Ileum (tissue), 1 donor: ENCODE data around the gene ATP13A3.

DNA sequence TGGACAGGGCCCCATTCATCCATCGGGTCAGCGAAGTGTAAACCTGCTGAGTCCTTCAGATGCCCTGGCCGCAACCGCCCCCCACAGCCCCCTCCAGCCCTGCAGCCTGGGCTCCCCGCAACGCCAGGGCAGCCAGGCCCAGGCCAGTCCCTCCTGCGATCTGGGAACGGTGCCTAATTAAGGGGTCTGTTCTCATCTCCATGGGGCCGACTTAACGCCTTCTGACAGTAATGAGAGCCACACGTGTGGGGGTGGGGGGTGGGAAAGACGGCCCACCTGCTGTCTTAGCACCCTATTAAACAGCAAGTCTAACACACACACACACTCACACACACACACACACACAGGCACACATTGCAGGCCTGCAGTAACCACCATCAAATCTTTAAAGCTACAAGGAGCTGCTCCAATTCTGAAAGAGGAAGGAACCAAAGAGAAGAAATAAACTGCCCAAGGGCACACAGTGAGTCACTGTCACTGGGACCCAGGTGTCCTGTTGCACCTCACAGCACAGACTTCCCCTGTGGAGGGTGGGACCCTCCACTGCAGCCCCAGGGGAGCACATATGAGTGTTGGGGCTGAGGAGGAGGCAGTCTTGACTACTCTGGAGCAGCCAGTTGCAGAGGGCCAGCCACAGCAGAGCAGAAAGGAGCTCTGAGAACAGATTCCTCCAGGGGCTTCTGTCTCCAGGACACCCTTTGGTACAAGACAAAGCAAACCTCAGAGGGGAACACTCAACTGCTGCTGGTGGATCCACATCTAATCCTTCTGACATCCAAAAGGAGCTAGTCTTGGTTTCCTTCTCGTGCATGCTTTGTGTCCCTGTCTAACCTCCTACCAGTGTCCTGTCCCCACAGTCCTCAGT, 31.7 kb upstream of the HES1 start:
- PRO-cap: no peak

GRCh38 chr3:194112463-194112710, 23.6 kb upstream of the HES1 start:
- PRO-cap: no peak

DNA sequence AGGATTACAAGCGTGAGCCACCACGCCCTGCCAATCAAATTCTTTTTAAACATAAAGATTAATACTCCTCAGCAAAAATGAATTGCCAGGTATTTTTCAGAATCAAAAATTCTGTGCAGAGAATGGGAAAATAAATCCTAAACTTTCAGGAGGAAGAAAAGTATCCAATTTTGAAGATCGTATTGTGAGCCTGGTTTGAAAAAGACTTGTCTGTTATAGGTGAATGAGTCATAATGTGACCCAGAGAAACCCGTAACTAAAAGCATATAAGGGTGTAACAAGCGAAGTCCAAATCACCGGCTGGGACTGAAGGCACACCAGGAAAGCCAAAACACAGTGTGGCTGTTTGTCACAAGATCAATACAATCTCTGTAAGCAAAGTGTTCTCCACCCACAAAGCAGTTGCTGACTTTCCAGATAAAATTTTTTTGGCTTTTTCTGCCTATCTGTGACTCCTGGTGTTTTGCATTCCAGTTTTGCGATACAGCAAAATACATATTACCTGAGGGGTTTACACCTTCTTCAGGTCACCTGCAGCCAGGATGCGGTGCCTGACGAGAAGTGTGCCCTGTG, 14.3 kb downstream of the HES1 start:
- PRO-cap: no peak

DNA sequence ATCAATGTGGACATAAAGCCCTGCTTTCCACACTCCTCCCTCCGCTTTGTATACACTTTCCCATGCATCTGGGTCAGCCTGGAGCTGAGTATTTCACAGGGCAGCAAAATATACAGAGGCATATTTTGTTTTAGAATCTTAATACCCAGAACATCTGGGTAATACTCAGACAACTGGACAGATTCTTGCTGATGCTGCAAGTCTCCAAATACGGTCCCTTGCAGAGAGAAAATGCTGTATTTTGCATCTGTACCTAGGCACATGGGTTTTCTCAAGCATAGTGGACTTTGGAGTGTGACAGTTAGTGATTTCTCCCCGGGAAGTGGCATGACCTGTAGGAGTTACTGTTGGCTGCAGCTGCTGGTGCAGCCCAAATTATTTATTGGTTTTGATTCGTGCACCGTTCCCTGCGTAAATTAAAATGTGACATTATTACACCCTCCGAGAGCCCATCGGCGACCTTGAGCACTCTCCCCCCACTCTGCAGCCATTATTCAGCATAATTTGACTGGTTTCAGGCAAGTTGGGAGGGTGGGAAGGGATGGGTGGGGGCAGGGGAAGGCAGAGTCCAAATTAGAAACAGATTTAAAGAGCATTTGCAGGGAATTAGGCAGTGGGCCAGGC, 100.9 kb downstream of the CPN2 start:
- PRO-cap: no peak

DNA sequence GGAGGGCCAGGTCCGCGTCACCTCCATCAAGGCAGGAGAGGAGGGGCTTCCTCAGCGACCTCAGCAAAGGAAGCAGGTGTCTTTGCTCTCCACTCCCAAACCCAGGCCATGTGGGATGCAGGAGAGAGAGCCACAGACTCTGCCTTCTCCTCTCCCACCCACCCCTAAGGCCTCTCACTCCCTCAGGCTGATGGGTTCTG, 82.9 kb downstream of the CPN2 start:
- PRO-cap: no peak

- PRO-cap: unidirectional peak, plus-strand start at chr3:194271525
Measured at GRCh38 chr3:194270597-194271729, 80.2 kb downstream of the CPN2 start.

DNA sequence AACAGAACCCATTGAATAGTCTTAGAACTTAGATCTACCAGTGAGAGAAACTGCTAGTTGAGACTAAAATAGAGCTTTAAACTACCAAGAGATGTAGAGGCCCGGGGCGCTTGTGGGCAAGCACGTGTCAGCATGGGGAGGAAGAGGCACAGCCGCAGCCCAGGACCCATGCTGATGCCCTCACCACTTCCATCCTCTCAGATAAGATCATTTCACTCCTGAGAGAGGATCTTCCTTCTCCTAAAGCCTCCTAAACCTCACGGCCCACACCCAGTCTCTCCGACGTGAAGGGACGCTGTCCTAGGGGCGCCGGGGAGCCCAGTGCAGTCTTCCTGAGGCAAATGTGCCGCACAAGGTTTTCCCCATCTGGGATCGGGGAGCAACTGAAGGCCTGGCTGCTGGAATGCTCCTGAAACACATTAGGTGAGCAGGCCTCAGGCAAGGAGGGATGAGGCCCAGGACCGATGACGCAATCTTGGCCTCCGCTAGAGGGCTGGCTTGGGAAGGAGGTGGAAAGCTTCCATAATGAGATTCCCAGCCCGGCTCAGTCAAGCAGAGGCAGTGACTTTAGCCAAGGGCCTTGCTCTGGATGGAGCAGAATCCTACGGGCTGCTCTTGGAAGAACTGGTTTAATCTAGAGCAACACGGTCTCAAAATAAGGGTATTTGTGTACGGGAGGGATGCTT, 50.9 kb downstream of the CPN2 start:
- PRO-cap: no peak

DNA sequence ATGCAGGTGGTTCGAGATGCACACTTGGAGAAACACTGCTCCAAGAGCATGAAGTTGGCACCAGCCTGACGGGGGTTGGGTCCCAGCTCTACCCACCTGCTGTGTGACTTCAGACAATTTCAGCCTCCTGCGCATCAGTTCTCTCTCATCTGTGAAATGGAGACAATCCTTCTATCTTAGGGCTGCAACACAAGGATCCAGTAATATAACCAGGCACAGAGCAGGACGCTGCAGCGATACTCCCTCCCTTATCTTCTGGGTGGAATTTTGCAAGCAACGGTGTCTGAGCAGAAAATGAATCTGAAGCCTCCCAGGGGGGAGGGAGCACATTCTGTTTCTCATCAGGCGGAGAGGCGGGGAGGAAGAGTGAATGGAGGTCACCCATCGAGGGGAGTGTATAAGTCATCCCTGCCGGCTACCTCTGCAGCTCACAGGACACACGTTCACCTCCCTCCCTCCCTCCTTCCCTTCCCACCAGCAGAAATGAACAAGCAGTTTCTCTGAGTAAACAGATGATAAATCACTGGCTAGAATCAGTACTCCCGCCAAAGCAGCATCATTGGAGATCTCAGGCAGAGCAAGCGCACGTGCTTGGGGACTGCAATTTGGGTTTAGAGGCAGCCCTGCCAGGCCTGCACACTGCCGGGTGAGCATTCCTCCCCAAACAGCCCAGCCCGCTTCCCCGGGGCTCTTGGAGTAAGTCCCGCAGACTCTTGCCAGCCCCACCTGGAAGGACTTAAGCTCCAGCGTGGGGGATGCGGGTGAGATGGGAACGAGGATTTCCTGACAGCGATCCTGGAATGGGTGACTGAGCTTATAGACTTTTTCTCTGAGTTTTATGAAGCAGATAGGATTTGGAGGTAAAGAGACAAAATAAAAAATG, 38.4 kb downstream of the CPN2 start:
- PRO-cap: no peak

DNA sequence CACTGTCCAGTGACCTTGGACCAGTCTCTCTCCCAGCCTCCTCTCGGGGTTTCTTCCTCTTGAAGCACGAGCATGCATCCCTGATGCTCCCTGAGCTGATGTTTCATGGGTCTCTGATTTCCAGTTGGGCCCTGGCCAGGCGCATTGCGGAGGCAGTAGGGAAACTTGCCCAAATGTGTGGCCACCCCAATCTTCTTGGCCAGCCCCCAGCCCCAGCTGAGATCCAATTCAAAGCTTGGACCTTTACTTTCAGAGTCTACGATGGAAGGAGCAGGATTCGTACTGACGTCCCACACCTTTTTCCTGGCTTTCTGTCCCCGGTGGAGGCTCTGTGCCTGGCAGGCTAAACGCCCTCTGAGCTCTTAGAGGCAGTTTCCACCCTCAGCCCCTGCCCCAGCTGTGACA, 37.5 kb downstream of the CPN2 start:
- PRO-cap: no peak

DNA sequence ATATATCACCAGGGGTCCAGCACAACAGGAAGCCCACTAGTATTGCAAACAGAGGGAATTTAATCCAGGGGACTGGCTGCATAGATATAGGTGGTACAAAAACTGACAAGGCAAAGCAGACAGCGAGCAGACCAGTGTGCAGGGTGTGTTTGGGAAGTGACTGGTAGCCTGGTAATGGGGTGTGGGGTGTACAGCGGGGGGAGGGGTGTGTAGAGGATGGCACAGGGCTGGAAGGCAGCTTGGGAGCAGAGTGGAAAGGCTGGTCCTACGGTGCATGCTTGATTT, 29.5 kb downstream of the CPN2 start:
- PRO-cap: no peak

- PRO-cap: no peak
Measured at GRCh38 chr3:194323459-194324853, 27.2 kb downstream of the CPN2 start.

DNA sequence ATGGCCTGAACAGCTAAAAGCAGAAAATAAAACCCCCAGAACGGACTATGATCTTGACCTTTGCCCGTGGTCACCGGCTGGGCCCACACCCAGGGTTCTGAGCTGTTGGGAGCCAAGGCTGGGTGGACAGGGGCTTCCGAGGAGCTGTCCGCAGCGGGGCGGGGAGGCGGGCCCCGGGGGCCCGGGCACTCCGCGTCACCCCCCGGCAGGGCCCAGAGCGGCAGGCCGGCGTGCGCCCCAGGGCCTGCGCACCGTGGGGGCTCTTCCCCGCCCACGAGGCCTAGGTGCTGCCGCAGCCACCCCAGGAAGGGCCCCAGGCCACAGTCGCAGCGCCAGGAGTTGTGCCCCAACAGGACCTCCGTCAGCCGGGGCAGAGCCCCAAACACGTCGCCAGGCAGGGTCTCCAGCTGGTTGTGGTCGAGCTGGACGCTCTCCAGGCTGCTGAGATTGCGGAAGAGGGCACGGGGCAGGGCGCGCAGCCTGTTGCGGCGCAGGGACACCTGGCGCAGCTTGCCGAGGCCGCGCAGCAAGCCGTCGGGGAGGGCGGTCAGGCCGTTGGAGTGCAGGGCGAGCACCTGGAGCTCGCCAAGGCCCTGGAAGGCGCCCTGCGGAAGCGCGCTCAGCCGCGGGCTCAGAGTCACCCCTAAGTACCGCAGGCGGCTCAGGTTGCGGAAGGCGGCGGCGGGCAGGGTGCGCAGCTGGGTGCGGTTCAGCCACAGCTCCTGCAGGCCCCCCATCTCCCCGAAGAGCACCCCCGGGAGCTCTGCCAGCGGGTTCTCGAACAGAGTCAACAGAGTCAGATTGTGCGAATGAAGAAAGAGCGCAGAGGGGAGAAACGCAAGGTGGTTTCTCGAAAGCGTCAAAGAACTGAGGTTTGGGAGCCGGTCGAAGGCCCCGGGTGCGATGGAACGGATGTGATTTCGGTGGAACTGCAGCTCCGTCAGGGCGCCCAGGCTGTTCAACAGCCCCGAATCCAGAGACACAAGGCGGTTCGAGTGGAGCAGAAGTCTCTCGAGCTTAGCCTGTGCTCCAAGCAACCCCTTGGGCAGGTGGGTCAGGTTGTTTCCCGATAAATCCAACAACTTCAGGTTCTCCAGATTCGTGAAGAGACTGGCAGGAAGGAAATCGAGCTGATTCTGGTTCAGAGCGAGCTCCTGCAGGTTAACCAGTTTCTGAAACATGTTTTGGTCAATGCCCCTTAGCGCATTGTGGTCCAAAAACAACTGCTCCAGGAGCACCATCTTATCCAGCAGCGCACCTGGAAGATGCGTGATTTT, 1.9 kb downstream of the GP5 start:
- PRO-cap: no peak

DNA sequence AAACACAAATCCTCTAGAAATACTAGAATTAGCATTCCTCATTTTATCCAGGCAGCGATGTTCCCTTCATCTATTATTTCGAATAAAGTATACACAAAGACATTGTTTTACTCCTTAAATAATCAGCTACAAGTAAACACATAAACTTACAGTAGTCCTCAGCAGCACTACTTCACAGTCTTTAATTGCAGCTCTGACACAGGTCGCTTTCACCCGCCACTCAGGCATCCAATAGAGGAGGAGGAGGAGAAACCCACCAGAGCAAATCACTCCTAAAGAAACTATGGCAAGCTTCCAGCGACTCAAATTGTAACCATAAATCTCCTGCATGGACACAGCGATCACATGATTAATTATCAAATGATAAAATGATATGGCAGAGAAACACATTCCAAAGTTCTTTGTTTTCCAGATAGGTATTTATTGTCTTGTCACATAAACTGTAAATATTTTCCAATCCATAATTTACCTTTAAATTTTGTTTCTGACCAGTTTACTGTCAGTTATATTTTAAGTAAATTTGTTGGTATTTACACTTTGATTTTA, 26.2 kb downstream of the ATP13A3 start:
- PRO-cap: no peak

DNA sequence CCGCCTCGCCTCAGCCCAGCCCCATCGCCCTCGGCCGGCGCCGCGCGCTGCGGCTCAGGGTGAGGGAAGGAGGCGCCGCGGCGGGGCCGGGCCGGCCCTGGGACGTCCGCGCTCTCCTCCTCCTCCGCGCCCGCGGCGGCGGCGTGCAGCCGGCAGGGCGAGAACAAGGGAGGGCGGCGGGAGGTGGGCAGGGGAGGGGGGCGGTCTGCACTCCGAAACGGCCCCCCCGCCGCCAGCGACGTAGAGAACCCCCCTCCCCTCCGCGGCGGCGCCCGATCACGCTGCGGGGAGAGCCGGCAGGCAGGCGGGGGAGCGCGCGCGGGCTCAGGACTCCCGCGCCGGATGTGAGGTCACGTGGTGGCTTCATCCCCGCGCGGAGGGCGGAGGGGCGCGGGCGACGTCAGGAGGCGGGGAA, at the start of gene ATP13A3:
ATP13A3 (minus strand) TSS at position 332 of the 415 bp plus-strand sequence.
- PRO-cap: bidirectional peak, plus-strand start at position 67 of the sequence, minus-strand start at position 32 of the sequence; bidirectional peak, plus-strand start outside the sequence, minus-strand start at position 346 of the sequence

DNA sequence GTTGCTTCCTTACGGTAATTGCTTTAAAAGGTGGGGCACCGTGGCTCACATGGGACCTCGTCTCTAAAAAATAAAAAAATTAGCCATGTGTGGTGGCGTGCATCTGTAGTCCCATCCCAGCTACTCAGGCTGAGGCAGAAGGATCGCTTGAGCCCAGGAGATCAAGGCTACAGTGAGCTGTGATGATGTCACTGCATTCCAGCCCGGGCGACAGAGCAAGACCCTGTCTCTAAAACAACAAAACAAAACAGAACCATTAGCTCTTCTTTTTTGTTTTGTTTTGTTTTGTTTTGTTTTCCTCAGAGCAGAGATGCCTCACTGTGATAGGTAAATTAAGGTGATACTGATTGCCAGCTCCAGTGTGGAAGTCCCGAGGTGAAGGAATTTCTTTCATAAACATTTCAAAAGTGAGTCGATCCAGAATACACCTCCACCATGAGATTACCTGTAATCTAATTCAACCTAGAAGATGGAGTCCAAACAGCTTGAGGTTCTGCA, 11.5 kb upstream of the ATP13A3 start:
- PRO-cap: no peak

GRCh38 chr3:194512712-194513305, 26.0 kb upstream of the ATP13A3 start:
- PRO-cap: no peak

DNA sequence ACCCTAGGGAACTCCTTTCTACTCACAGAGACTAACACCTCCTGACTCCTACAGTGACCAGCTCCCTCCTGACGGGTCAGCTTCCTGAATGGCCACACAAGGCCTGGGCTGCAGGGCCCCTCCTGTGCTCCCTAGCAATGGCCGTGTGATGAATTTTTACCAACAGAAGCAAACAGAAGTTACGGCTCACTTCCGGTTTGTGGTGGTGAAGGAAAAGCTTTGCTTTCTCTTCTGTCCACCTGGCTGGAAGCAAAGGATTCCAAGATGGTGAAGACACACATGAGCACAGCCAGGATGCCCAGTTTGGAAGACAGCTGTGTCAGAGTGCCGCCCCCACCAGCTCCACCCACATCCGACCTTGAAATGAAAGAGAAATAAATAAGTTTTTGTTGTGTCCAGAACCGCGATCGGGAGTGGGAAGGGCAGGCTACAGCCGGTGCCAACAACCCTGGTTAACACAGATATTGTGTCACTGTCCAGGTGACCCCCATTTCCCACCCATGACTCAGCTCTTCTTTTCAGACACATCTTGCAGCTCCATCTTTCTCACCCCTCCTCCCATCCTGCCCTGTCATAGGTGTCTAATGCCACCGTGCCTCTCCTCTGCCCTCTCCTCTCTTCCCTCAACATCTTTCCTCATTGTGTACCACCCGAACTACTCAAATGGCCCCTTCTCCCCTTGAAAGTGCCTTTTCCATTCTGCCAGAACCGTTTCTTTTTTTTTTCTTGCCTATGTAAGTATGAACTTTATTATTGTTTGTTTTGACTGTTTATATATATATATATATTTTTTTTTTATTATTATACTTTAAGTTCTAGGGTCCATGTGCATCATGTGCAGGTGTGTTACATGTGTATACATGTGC, 69.8 kb upstream of the ATP13A3 start:
- PRO-cap: unidirectional peak, plus-strand start at position 252 of the sequence

DNA sequence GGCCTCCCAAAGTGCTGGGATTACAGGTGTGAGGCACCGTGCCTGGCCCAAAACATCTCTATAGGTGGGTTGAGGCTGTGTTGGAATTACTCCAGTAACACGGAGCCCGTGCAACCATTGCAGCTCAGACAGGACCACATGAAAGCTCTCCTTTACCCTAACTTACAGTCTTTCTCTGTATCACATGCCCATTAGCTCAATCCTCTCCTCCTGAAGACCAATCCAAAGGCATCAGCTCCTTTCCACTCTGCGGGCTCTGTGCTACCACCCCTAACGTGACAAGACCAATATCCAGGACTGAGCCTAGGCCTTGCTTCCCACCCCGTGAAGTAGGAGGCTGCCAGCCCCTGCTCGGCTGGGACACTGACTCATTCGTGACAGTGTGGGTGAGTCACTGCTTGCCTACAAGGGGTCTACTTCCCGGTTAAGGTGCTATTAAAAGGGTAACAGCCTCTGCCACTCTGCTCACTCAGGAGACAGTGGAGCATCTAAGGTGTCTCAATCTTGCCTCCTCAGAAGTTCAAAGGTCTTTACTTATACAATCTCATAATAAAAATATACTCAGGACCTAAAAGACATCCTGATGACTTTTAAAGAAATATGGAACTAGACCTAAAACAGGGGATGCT, 55.2 kb downstream of the TMEM44 start:
- PRO-cap: no peak

- PRO-cap: no peak
Measured at GRCh38 chr3:194686523-194687167, 962 bp downstream of the FAM43A start.

- PRO-cap: no peak
Measured at GRCh38 chr3:194952319-194952691, 266.6 kb downstream of the FAM43A start.